Measurements from ENCODE around the genes RYR2, WDR64 and MAP1LC3C.

- PRO-cap, 5 experiments, result no peak in any of the 5 experiments
- RAMPAGE, long total RNA, 2 experiments, result no peak in any of the 2 experiments
- RRBS, result no CpG with 5 or more reads among the region's 15 CpGs
Observed at GRCh38 chr1:236753492-236754113, 41.5 kb upstream of the MTR start.

DNA sequence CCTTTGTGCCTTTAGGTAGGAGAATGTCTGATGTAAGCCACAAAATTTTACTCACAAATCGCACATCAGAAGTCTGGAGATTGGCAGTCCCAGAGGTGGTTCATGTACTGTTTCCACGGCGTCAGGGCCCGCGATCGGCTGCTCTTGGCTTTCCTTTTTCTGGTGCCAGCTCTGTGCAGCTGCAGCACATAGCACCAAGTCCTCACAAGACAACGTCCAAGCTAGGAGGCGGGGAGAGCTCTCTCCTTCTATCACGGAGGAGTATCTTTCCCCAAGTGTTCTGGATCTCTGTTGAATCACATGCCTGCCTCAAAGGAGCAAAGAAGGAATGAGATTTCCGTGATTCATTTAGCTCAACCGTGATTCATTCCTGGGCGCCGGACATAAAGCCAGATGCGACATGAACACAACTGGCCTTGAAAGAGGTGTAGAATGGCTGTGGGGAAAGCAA is 25.5 kb downstream of the MT1HL1 start:
- PRO-cap, 5 experiments, result peak in 2 of 5 experiments; most common plus-strand start position 363 of the sequence (in 2)
- RAMPAGE, long total RNA, 2 experiments, result no peak in any of the 2 experiments
- RRBS, result no CpG with 5 or more reads among the region's 14 CpGs

- PRO-cap, 5 experiments, result peak in 5 of 5 experiments; most common plus-strand start chr1:237042184 (in 5)
- RAMPAGE, long total RNA, 2 experiments, result no peak in any of the 2 experiments
- RRBS, result 6% methylated on average over 42 of the region's 92 CpGs
Observed at GRCh38 chr1:237041587-237042517, at the start of gene RYR2. Gene RYR2, plus strand, starts transcription at chr1:237042184.

DNA sequence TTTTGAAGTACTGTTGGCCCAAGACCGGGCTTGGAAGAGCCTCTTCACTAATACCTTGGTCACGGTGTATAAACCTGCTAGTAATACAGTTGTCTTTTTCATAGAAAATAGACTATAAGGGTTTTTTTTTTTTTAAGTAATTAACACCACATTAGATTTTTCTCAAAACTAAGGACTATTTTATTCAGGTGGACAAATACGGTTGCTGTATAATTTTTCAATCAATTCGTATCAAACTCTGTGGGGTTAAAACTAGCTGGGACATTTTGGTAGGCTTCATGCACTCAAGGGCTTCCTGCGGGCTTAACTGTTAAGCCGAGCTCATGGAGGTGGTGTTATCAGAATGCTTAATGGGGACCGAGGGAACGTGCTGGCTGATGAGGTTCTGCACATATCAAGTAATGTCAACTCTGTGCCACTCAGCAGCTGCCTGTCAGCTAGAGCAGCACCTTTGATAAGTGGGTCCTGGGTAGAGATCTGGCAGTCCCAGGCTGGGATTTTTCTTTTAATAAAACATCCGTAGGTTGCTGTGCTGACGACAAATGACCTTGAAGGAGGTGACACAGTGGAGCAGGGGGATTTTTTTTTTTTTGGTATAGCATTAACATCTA is 2.2 kb downstream of the RYR2 start:
- PRO-cap, 5 experiments, result no peak in any of the 5 experiments
- RAMPAGE, long total RNA, 2 experiments, result no peak in any of the 2 experiments
- RRBS, result no CpG with 5 or more reads among the region's 10 CpGs

- PRO-cap, 5 experiments, result no peak in any of the 5 experiments
- RAMPAGE, long total RNA, 2 experiments, result no peak in any of the 2 experiments
- RRBS, result no CpG with 5 or more reads among the region's 9 CpGs
Observed at GRCh38 chr1:237239090-237239898, 197.3 kb downstream of the RYR2 start.

DNA sequence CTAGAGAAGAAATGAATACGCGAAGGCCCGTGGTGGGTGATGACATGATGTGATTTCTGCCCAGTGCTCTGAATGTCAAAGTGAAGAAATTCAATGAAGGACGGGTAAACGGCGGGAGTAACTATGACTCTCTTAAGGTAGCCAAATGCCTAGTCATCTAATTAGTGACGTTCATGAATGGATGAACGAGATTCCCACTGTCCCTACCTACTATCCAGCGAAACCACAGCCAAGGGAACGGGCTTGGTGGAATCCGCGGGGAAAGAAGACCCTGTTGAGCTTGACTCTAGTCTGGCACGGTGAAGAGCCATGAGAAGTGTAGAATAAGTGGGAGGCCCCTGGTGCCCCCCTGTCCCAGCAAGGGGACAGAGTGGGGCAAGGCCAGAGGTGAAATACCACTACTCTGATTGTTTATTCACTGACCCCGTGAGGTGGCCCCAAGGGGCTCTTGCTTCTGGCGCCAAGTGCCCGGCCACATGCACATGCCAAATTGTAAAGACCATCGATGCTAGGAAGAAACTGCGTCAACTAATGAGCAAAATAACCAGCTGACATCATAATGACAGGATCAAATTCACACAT is 287.6 kb downstream of the ZP4 start:
- PRO-cap, 5 experiments, result no peak in any of the 5 experiments
- RAMPAGE, long total RNA, 2 experiments, result no peak in any of the 2 experiments
- RRBS, result no CpG with 5 or more reads among the region's 18 CpGs

- PRO-cap, 5 experiments, result no peak in any of the 5 experiments
- RAMPAGE, long total RNA, 2 experiments, result no peak in any of the 2 experiments
- RRBS, result no CpG with 5 or more reads among the region's 1 CpG
Observed at GRCh38 chr1:237695796-237696335, 194.9 kb downstream of the ZP4 start.

DNA sequence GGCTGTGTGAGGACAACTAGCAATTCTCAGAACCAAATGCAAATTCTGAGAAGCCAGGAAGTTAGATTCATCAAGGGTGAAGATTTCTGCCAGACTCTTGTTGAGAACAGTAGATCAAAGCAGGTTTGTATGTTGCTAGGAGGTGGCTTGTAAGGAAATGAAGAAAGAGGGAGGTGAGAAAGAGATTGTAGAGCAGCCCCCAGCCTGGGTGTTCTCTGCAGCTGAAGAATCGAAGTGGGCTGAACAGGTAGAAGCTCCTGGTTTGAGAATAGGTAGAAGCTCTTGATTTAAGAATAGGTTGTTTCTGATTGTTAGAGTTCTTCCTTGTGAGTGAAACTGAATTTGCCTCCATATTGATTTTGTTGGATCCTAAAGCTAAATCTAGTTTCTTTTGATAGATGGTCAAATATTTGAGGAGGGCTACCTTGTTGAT is 153.9 kb downstream of the ZP4 start:
- PRO-cap, 5 experiments, result no peak in any of the 5 experiments
- RAMPAGE, long total RNA, 2 experiments, result no peak in any of the 2 experiments
- RRBS, result no CpG with 5 or more reads among the region's 1 CpG

DNA sequence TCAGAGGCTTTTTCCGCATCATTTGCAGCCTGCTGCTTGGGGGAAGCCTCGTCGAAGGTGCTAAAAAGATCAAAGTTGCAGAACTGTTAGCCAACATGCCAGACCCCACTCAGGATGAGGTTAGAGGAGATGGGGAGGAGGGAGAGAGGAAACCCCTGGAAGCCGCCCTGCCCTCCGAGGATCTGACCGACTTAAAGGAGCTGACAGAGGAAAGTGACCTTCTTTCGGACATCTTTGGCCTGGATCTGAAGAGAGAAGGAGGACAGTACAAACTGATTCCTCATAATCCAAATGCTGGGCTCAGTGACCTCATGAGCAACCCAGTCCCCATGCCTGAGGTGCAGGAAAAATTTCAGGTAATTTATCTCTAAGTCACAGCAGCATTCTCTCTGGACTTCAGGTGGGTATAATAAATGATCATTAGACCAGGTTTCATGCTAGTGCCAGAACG is 106.1 kb downstream of the ZP4 start:
- PRO-cap, 5 experiments, result no peak in any of the 5 experiments
- RAMPAGE, long total RNA, 2 experiments, result no peak in any of the 2 experiments
- RRBS, result no CpG with 5 or more reads among the region's 8 CpGs

DNA sequence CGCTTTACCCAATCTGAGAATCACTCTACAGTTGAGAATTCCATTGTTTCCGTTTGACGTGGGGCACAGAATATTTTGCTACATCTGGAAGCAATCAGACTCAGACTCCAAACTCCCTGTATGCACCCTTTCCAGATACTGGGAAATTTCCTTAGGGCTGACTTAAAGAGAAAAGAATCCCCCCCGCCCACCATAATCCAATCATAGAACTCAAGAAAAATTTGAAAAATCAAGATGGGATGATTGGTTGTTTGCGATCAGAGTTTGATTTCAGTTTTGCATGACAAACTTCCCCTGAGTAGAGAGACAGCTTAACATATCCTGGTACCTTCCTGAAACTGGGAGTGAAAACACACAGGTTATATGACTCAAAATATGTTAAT is 699.4 kb upstream of the ZP4 start:
- PRO-cap, 5 experiments, result peak in 2 of 5 experiments; most common plus-strand start position 246 of the sequence (in 2)
- RAMPAGE, long total RNA, 2 experiments, result no peak in any of the 2 experiments
- RRBS, result no CpG with 5 or more reads among the region's 5 CpGs

DNA sequence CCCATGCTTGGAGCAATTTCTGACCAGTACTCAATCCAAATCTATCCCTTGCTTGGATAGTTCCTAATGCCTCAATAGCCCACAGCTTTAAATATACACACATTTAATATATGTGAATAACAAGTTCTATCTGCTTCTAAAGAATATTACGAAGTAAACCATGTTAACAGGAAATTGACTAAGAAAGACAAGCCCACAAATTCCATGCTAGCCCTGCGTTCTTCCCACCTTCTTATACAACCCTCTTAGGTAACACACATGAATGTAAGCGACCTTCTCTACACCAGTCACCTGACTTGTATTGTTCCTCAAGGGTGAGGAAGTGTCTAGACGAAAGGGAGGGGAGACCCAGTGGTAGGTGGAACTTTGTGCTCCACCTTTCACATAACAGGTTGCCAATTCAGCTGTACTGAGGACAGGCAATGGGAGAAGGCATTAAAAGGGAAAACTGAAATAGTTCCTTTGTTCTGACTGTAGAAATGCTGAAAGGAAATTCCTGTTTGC is 18.1 kb upstream of the CHRM3 start:
- PRO-cap, 5 experiments, result no peak in any of the 5 experiments
- RAMPAGE, long total RNA, 2 experiments, result no peak in any of the 2 experiments
- RRBS, result no CpG with 5 or more reads among the region's 4 CpGs

DNA sequence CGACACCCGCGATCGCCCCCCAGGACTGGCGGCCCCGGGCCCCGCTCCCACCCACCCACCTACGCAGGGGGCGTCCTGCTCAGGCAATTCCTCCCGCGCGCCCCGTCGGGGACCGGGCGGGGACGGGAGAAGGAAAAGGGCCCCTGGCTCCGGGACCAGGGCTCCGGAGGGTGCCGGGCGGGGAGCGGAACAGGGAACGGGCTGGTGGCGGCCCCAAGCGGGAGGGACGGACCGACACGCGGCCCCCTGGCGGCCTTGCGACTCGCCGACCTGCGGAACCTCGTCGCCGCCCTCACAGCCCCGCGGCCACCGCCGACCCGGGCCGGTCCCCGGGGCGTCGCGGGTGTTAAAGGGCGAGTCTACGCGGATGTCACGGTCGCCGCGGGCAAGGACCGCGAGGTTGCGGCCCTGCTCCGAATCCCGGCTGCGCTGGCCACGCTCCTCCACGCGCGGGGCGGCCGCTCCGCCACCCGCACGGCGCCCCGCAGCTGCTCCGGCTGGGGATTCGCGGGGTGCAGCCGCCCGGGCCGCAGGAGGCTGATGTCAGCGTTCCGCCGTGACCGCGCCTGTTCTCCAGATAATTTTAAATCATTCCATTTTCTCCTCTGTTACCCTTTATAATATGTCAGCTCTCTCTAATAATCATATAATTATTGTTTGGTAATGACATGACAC is 93.8 kb upstream of the FMN2 start:
- PRO-cap, 5 experiments, result no peak in any of the 5 experiments
- RAMPAGE, long total RNA, 2 experiments, result no peak in any of the 2 experiments
- RRBS, result 11% methylated on average over 38 of the region's 82 CpGs

- PRO-cap, 5 experiments, result no peak in any of the 5 experiments
- RAMPAGE, long total RNA, 2 experiments, result no peak in any of the 2 experiments
- RRBS, result no CpG with 5 or more reads among the region's 10 CpGs
Observed at GRCh38 chr1:240405762-240406127, 206.2 kb downstream of the GREM2 start.

DNA sequence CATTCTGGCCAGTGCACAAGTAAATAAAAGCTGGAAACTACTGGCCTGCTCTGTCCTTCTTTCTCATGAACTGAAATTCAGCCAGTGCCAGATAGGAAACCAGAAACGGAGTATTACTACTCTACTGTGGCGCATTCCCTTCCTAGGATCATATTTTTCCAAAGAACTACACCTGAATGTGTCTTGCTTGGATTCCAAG is 15.1 kb downstream of the GREM2 start:
- PRO-cap, 5 experiments, result peak in 4 of 5 experiments; most common plus-strand start position 53 of the sequence (in 2)
- RAMPAGE, long total RNA, 2 experiments, result no peak in any of the 2 experiments
- RRBS, result no CpG with 5 or more reads among the region's 2 CpGs

- PRO-cap, 5 experiments, result no peak in any of the 5 experiments
- RAMPAGE, long total RNA, 2 experiments, result no peak in any of the 2 experiments
- RRBS, result no CpG with 5 or more reads among the region's 7 CpGs
Observed at GRCh38 chr1:241612473-241613099, 27.6 kb downstream of the CHML start.

- PRO-cap, 5 experiments, result no peak in any of the 5 experiments
- RAMPAGE, long total RNA, 2 experiments, result no peak in any of the 2 experiments
- RRBS, result no CpG with 5 or more reads among the region's 6 CpGs
Observed at GRCh38 chr1:241627982-241628391, 12.2 kb downstream of the CHML start.

GRCh38 chr1:241652089-241652490 is at the start of gene WDR64:
Gene WDR64, plus strand, starts transcription at chr1:241652281.
- PRO-cap, 5 experiments, result no peak in any of the 5 experiments
- RAMPAGE, long total RNA, 2 experiments, result no peak in any of the 2 experiments
- RRBS, result no CpG with 5 or more reads among the region's 3 CpGs

DNA sequence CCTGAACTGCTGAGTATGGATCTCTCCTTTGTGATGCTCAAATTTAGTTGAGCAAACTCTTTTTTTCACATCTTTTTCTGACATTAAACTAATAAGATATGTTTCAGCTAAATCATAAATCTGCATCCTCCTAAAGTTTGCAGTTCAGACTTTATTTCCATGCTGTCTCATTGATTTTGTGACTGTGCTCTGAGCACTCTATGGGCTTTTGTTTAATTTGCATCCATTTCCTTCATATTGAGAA is 56.9 kb downstream of the WDR64 start:
- PRO-cap, 5 experiments, result no peak in any of the 5 experiments
- RAMPAGE, long total RNA, 2 experiments, result no peak in any of the 2 experiments

DNA sequence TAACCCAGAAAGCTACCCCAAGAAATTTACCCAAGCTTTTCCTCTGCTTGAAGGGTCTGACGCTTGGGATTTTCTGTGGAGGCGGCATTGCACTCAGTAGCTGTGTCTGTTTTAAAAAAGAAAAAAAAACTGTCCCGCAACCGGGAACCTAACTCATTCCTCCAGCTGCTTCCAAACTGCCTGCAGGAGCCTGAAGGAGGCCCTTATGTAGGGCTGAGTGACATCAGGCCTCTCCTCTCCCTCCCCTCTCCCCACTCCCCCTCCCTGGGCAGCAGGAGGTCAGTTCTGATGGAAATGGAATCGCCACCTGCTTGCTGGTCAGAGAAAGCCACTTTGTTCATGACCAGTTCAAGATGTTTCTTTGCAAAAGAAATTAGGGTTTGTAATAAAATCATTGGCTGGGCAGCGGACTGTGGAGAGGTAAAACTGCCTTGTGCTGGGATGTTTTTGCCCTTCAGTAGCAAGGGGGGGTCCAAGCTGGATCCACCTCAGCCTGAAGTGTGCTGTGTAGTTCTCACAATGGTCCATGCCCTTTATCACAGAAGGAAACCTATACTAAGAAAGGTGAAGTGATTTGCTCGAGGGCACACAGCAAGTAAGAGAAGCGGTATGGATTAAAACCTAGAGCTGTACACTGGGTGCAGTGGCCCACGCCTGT is at the start of gene MAP1LC3C:
Gene MAP1LC3C (minus strand): TSS at position 178 of the 658 bp plus-strand sequence.
- PRO-cap, 5 experiments, result no peak in any of the 5 experiments
- RAMPAGE, long total RNA, 2 experiments, result no peak in any of the 2 experiments
- RRBS, result no CpG with 5 or more reads among the region's 9 CpGs

DNA sequence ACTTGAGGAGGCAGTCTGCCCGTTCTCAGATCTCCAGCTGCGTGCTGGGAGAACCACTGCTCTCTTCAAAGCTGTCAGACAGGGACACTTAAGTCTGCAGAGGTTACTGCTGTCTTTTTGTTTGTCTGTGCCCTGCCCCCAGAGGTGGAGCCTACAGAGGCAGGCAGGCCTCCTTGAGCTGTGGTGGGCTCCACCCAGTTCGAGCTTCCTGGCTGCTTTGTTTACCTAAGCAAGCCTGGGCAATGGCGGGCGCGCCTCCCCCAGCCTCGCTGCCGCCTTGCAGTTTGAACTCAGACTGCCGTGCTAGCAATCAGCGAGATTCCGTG is 52.0 kb upstream of the MAP1LC3C start:
- PRO-cap, 5 experiments, result no peak in any of the 5 experiments
- RAMPAGE, long total RNA, 2 experiments, result no peak in any of the 2 experiments
- RRBS, result no CpG with 5 or more reads among the region's 11 CpGs

Measured in liver (tissue), 9 donors.